ENCODE data around the gene TASP1.

- RRBS = 1% methylated on average over 24 of the region's 77 CpGs
These were observed 27.2 kb upstream of the BTBD3 start for GRCh38 chr20:11890259-11891129.

- RRBS = no CpG with 5 or more reads among the region's 13 CpGs
These were observed 25.5 kb upstream of the BTBD3 start for GRCh38 chr20:11891988-11892779.

GRCh38 chr20:12857734-12858073, 151.1 kb upstream of the SPTLC3 start:
- RRBS = no CpG with 5 or more reads among the region's 8 CpGs

GRCh38 chr20:13307427-13307875, 86.4 kb downstream of the ISM1 start:
- RRBS = no CpG with 5 or more reads among the region's 6 CpGs

- RRBS = no CpG with 5 or more reads among the region's 2 CpGs
These were observed 185.9 kb downstream of the TASP1 start for GRCh38 chr20:13452931-13453151.

DNA sequence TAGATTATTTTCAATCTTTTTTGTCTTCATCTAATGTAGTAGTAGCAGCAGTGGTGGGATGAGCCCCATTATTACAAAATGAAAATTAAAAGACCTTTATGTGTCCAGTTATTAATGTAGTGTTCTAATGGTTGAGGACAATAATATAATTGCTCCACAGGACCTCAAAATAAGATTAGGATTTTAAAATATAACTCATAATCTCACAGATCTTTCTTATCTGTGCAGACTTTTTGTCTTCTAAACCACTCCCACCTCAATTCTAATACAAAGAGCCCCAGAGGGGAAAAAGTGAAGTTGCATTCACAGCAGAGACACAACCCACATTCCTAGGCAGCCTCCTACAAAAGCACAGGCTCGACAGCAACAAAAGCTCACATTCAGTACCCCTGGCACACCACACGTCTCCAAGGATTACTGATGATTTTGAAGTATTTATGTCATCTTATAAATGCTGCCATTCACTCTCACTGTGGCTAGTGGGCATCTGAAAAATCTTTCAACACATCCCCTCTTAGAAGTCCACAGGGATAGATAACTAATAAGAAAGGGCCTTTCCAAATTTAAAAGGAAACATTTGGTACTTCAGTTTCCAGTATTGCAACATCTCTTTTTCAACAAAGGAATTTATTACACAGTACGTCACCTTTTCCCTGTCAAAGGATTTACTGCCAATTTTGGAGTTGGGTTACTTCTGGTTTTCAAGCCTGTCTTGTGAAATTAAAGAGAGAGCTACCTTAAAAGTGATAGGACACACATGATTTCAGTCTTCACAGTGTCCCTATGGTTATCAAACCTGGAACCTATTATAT, 146.8 kb downstream of the TASP1 start:
- RRBS = no CpG with 5 or more reads among the region's 3 CpGs

GRCh38 chr20:13638203-13639350, at the start of gene TASP1:
Gene TASP1, minus strand, starts transcription at chr20:13638932.
- RRBS = 1% methylated on average over 11 of the region's 61 CpGs

DNA sequence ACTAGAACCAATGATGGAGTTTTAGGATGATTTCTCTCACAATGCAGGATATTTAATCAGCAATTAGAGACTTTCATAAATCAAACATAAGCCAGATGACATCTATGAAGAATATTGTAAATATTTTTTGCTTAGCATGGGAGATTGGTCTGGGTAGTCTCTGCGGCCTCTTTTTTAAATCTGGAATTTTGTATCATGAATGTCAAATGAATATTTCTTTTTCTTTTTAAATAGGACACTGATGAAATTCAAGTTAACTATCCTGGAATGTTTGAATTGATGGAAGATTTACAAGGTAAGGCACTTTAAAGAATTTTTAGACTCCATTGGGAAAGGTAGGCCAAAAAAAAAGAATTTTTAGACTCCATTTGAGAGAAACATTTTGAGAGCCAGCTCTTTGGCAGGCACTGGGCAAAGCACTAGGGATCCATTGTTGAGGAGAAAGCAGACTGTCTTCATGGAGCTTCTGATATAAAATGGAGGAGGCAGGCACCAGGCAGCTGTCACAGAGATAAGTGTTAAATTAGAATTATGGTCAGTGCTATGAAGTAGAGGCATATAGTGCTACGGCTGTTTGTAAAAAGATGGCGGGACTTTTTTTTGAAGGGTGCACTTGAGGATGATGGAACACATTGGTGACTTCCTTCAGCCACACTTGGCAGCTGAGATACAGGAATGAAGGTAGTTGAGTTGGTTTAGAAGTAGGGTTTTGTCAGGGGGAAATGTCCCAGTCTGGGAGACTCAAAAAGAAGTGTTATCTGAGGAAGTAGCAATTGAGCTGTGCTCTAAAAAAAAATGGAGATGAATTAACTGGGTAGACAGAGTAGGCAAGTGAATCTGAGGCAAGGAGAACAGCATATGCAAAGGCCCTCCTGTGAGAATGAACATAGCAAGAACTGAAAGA, 24.0 kb downstream of the NDUFAF5 start:
- RRBS = no CpG with 5 or more reads among the region's 3 CpGs

DNA sequence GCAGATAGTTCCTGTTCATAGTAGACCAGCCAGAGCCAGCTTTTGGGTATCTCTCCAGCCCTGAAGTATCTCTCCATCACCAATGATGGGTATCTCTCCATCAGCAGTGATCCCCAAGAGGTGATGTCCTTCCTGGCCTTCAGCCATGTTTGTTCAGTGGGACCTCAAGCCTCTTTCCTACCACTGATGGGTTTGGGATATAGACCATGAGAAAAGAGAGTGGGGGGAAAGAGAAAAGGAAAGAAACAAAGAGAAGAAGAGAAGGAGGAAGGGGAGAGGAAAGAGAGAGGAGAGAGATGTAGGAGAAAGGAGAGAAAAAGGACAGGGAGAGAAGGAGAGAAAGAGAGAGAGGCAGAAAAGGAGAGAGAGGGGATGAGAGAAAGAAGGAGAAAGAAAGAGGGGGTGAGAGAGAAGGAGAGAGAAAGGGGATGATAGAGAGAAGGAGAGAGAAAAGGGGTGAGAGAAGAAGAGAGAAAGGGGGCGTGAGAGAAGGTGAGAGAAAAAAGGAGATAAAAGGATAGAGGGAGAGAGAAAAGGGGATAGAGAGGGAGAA, 933.6 kb downstream of the KIF16B start:
- RRBS = no CpG with 5 or more reads among the region's 1 CpG

DNA sequence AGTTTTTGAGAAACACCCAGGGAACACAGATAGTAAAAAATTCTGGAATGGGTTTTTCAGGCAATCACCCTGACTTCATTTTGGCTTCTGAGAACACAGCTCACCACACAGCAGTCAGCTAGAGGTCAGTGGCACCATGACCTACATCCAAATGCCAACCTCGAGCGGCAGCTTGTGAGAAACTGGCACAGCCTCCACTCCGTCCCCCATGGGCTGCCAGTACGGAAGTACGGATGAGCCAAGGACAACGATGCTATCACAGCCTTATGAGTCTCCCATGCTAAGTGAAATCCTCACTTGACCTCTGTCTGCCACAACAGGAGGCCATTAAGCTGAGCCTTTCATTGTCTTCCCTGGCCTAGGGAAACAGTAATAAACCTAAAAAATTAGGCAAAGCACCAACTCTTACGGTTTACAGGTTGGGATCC, 32.0 kb downstream of the KIF16B start:
- RRBS = no CpG with 5 or more reads among the region's 7 CpGs

GRCh38 chr20:16607556-16608132, 34.4 kb upstream of the KIF16B start:
- RRBS = no CpG with 5 or more reads among the region's 9 CpGs

- RRBS = 4% methylated on average over 18 of the region's 27 CpGs
These were observed 1.8 kb downstream of the PCSK2 start for GRCh38 chr20:17228554-17229068.

DNA sequence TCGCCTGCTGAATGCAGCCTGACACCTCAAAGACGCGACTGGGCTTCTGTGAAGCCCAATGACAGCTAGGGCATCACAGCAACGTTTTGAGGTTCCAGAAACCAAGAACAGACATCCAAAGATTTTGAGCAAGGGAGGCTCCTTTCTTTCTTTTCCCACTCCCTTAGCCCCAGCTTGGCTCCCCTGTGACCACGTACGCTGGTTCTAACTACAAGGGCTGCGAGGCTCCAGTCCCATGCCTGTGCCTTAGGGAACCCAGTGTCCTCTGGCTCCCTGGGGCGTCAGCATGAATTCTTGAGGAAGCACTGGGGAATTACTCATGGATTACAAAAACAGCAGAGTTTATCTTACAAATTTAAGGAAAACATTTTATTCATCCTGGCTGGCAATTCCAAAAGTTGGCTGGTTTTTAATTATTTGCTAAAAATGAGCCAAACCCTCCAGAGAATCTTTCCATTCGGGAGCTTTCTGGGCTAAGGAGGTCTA, 99.7 kb downstream of the BFSP1 start:
- RRBS = no CpG with 5 or more reads among the region's 9 CpGs

- RRBS = no CpG with 5 or more reads among the region's 2 CpGs
These were observed 20.3 kb downstream of the DSTN start for GRCh38 chr20:17590070-17590753.

DNA sequence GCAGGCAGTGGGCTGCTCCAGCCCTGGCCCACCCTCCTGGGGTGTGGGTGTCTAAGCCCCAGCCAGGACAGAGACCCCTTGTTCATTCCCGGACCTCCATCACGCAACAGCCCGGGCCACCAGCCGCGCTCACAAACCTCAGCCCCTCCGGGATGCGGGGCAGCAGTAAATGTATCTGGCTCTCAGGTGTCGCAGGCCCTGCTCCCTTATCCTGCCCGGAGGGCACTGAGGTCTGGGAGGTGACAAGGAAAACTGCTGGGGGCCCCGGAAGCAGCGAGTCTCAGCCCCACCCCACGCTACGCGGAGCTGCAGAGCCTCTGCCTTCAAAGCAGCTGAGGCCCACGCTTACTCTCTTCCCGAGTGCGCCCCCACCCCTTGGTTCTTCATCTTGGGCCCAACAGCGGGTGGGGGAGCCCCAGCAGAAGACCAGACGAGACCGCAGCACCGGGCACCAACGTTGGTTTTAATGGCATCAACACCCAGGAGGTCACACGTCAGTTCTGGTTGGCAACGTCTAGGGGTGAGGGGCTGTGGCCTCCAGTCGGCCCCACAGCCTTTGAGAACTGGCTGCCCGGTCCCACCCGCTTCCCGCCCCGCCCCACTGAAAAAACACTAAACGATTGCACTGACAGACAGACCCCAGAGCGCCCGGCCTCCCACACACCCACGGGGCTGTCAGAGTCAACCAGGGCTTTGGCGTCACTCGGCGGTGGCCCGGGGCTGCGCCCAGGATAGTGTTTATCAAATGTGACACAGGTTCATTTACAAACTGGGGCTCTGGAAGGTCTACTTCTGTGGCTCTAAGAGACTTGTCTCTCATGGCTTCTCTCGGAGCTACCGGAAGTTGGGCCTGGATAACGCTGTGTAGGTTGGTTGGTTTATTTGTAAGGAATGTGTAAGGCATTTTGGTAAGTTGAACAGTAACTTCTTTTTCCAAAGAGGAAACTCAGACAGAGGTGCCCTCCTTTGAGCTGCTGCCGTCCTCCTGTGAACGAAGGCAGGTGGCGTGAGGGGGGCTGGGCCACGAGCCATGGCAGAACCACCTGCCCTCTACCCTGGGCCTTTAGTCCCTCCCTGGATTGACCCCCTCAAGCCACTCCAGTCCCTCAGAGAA, 43.7 kb downstream of the DSTN start:
- RRBS = 74% methylated on average over 18 of the region's 45 CpGs

- RRBS = 11% methylated on average over 5 of the region's 18 CpGs
These were observed 45.3 kb downstream of the RRBP1 start for GRCh38 chr20:17636629-17637296.

DNA sequence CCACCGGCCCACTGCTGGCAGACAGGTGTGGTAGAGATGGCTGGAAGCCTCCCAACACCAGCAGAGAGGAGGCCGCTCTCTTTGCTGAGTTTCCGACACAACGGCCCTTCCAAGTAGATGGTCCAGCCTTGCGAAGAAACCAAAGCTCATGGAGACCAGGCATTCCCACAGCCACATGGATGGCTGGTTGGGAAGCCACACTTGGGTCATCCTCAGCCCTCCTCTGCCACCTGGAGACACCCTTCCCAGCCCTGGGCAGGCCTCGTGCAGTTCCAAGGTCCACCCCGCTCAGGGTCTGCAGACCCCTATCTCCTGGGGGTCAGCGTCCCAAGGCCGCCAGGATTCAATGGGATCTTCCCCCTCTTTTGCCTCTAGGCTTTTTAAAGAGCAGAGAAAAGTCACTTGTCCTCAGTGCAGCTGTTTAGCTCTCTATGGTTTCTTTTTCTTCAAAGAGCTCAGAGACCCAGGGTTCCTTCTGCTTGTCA, 43.8 kb downstream of the RRBP1 start:
- RRBS = no CpG with 5 or more reads among the region's 9 CpGs

GRCh38 chr20:17679764-17680876, 1.9 kb downstream of the RRBP1 start:
- RRBS = 83% methylated on average over 13 of the region's 27 CpGs

GRCh38 chr20:17681398-17682070, 508 bp downstream of the RRBP1 start:
- RRBS = 2% methylated on average over 79 of the region's 105 CpGs